T-cell (primary cell): Measurements from ENCODE around the gene DCDC2B.

GRCh38 chr1:32013977-32014820 lies 531 bp downstream of the KHDRBS1 start:
- PRO-cap, 7 experiments: peak in 5 of 7 experiments; most common plus-strand start chr1:32014090 (in 2); most common minus-strand start chr1:32014093 (in 5)

DNA sequence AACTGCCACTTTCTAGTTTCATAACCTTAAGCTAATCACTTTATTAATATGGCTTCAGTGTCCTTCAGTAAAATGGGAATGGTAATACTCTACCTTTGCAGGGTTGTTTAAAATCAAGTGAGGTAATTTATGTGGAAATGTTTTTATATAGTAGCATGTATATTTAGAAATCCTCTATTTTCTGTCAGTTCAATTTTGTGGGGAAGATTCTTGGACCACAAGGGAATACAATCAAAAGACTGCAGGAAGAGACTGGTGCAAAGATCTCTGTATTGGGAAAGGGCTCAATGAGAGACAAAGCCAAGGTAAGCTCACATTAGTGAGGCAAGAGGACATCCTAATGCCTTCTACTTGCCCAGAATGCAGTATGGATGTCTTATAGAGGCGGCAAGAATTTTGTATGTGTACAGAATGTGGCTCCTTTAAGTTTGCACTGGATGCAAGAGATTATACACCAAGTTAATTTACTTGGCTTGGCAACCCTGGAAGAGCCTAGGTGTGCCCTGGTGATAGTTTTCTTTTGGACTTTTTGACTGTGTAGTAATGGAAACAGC lies 17.7 kb downstream of the KHDRBS1 start:
- PRO-cap, 7 experiments: no peak in any of the 7 experiments

- PRO-cap, 7 experiments: no peak in any of the 7 experiments
Observed at GRCh38 chr1:32042761-32043943, 29.5 kb downstream of the KHDRBS1 start.

DNA sequence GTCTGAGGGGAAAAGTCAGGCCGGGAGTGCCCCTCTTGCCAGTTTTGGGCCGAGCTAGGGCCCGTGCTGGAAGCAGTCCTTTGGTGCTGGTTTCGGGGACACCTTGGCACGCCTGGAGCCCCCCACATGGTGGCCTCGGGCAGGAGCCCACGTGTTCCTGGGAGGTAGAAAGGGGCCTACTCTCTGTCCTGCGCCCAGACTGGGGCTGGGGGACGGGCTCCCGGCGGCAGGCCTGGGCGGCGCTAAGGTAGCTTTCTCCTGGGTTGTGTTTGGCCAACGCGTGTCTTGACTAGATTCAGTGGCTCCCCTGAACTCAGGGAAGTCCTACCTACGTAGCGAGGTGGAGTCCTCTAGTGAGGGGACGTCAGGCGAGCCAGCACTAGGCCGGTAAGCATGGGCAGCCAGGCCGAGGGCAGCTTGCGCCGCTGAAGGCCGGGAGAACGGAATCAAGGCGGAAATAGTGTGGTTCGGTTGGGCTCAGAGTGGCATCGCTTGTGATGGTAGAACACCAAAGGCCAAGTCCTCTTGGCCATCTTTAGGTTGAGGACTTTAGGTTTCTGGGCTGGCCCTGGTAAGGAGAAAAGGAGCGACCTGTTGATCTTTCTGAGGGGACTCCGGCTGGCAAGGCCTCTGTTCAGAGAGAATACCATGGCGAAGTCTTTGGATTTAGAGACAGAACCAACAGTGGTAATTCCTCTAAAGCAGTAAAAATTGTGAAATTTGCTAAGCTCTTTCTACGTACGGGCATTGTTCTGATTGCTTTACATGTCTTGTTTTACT lies 582 bp downstream of the KPNA6 start:
- PRO-cap, 7 experiments: peak in 5 of 7 experiments; most common plus-strand start position 41 of the sequence (in 2); most common minus-strand start position 287 of the sequence (in 2)

- PRO-cap, 7 experiments: no peak in any of the 7 experiments
Observed at GRCh38 chr1:32197404-32198067, 2.9 kb upstream of the CCDC28B start.

GRCh38 chr1:32201473-32201982 lies 1.1 kb downstream of the CCDC28B start:
- PRO-cap, 7 experiments: peak in 7 of 7 experiments; most common plus-strand start chr1:32201529 (in 2); most common minus-strand start chr1:32201564 (in 7)

GRCh38 chr1:32208601-32209522 lies at the start of gene DCDC2B:
DCDC2B (plus strand) TSS chr1:32209089.
- PRO-cap, 7 experiments: no peak in any of the 7 experiments

DNA sequence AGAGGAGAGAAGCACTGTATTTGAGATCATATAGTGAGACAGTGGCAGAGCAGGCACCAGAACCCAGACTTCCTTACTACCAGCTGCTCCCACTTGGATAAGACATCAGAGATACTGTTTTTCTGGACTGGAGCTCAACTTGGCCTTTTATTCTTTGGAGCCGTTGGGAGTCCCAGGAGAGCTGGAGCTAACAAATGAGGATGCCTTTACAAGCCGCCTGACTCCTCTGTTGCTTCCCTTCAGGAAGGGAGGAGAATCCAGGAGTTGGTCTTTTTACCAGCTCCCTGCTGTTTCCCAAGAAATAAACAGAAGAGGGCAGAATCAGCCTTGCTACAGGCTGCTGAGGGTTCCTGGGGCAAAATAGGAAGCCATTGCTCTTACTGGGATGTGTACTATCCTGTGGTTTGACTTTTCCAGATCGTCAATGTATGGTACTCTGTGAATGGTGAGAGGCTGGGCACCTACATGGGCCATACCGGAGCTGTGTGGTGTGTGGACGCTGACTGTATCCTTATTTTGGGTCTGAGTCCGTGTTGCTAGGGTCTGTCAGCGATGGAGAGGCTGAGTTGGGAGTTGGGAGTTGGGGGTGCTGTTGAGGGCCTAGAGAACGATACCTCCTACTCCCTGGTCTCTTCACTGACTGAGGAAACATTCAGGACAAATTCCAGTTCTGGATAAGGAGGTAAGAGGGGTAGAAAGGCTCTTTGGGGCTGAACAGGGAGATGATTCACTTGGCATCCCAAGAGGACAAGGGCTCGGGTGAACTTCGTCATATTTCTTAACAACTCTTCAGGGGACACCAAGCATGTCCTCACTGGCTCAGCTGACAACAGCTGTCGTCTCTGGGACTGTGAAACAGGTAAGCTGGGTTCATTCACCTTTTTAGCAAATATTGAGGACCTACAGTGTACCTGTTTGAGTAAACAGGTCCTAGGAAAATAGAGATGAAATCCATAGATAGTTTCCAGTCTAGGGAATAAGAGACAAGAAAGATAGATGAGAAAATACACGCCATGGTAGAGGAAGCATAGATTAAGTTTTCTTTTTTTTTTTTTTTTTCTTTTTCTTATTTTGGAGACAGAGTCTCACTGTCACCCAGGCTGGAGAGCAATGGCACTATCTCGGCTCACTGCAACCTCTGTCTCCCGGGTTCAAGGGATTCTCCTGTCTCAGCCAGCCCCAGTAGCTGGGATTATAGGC lies 1.8 kb downstream of the EIF3I start:
- PRO-cap, 7 experiments: no peak in any of the 7 experiments

DNA sequence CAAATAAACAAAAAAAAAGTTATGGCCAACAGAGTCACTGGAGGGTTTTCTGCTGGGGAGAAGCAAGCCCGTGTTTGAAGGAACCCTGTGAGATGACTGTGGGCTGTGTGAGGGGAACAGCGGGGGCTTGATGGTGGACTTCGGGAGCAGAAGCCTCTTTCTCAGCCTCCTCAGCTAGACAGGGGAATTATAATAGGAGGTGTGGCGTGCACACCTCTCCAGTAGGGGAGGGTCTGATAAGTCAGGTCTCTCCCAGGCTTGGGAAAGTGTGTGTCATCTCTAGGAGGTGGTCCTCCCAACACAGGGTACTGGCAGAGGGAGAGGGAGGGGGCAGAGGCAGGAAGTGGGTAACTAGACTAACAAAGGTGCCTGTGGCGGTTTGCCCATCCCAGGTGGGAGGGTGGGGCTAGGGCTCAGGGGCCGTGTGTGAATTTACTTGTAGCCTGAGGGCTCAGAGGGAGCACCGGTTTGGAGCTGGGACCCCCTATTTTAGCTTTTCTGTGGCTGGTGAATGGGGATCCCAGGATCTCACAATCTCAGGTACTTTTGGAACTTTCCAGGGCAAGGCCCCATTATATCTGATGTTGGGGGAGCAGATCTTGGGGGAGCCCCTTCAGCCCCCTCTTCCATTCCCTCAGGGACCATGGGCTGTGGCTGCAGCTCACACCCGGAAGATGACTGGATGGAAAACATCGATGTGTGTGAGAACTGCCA lies 18.0 kb upstream of the HDAC1 start:
- PRO-cap, 7 experiments: peak in 2 of 7 experiments; most common plus-strand start position 435 of the sequence (in 2); most common minus-strand start position 161 of the sequence (in 1)

DNA sequence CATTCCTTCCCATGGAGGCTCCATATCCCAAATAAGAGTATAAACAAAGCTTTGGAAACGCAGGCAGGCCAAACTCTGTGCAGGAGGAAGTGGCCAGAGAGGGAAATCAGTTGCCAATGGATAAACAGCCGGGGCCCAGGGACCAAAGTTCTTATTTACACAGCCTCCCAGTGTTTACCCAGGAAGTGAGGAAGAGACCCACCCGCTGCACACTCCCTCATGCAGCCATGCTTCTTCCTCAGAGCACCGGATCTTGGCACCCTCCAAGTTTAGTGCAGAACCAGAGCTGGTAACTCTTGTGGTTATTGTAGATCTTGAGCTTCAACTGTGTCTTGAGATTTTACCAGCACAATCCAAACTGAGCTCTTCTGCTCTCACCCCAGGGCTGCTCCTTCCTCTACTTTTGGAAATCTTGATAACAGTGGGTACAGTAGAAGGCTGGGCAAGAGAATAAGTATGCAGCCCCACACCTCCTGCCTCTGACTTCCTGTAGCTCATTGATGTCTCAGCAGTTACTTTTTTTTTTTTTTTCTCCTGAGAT lies 14.2 kb downstream of the MARCKSL1 start:
- PRO-cap, 7 experiments: peak in 2 of 7 experiments; most common minus-strand start position 388 of the sequence (in 1)

GRCh38 chr1:32334954-32335659 lies 926 bp downstream of the MARCKSL1 start:
- PRO-cap, 7 experiments: peak in 4 of 7 experiments; most common plus-strand start chr1:32335581 (in 4); most common minus-strand start chr1:32335159 (in 1)

DNA sequence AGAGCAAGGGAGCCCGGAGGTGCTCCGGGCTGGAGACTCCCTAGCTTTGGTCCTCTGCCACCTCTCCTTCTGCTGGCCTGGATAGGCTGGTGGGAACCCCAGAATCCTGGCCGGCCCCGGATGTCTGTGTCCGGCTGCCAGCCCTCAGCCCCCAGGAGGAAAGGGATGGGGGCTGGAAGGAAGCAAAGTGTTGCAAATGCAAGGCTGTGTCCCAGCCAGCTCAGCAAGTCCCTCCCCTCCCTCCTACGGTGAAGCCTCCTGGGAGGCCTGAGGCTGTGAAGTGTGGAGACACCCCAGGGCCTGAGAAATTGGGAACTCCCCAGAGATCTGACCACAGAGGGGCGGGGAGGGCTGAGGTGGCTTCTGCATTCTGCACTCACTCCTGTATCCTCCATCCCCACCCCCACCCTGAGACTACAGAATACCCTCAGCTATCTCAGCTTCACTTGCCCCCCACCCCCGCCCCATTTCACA lies 1.2 kb upstream of the MARCKSL1 start:
- PRO-cap, 7 experiments: peak in 1 of 7 experiments; most common plus-strand start position 334 of the sequence (in 1)

GRCh38 chr1:32352744-32353664 lies 9.3 kb downstream of the FAM229A start:
- PRO-cap, 7 experiments: no peak in any of the 7 experiments

DNA sequence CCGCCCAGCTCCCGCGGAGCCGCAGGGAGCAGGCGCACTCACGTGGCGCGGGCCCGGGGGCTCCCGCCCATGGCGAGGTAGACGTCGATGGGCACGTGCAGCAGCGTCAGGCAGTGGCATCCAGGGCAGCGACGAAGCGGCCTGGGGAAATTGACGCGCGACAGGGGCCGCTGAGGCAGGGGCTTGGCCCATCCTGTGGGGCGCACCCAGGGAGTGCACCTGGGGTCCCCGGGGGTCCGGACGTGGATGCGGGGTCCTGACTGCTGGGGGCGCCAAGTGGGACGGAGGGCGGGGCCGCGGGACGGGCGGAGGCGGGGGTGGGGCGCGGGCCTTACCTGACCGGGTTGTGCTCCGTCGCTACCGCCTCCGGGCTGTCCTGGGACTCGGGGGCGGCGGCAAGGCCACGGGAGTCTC lies 883 bp downstream of the FAM229A start:
- PRO-cap, 7 experiments: no peak in any of the 7 experiments

GRCh38 chr1:32681350-32682132 lies 21.0 kb downstream of the SYNC start:
- PRO-cap, 7 experiments: no peak in any of the 7 experiments

DNA sequence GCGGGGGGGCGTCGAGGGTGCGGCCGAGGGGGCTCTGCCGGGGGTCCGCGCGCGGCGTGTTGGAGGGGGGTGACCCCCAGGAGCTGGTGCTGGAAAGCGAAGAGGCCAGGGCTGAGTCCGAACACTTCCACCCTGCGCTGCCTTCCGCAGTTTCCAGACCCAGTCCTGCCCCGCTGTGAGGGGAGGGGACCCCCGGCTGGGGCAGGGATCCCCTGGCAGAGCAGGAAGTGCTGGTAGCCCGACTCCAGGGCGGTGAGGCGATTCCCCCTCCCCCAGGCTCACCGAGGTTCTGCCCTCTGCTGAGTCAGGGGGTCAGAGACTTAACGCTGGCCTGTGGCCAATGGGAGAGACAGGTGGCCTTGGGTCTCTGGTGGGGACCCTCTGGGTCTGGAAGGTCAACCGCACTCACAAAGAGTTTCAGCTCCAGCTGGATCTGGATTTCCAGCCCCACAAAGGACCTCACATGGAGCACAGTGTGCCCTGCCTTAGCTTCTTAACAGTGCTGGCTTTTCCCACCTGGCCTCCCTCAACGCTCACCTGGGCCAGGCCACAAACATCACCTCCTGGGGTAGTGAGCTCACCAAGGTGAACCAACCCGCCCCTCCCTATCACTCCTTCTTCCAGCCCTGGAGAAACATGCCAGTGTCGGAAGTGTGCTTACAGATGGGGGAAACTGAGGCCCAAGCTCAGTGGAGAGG lies 736 bp downstream of the KIAA1522 start:
- PRO-cap, 7 experiments: no peak in any of the 7 experiments

GRCh38 chr1:32764756-32765425 lies 23.3 kb downstream of the KIAA1522 start:
- PRO-cap, 7 experiments: no peak in any of the 7 experiments

- PRO-cap, 7 experiments: no peak in any of the 7 experiments
Observed at GRCh38 chr1:32774480-32775158, 33.0 kb downstream of the KIAA1522 start.

- PRO-cap, 7 experiments: no peak in any of the 7 experiments
Observed at GRCh38 chr1:32960160-32961000, 4.2 kb downstream of the RNF19B start.

- PRO-cap, 7 experiments: no peak in any of the 7 experiments
Observed at GRCh38 chr1:32992983-32993581, 28.5 kb upstream of the RNF19B start.